Glomerular endothelial cell (primary cell): Measurements from ENCODE around the genes SP9 and LNPK.

- RAMPAGE, long total RNA: no peak
These were observed 75.9 kb upstream of the MAP3K20 start for GRCh38 chr2:172999739-173000056.

DNA sequence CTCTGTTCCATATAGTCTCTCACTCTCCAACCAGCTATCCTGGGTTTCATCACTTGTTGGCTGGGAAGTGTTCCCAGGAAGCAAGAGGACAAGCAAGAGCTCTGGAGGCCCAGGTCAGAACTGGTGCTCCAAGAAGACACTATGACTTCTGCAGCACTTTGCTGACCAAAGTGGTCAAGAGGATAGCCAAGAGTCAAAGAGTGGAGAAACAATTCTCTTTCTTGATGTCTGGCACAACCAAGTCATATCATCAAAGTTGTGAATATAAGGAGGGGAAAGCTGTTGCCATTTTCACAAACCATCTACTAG, 17.4 kb upstream of the MAP3K20 start:
- RAMPAGE, long total RNA: no peak

- RAMPAGE, long total RNA: no peak
These were observed 11.5 kb downstream of the MAP3K20 start for GRCh38 chr2:173087061-173087692.

DNA sequence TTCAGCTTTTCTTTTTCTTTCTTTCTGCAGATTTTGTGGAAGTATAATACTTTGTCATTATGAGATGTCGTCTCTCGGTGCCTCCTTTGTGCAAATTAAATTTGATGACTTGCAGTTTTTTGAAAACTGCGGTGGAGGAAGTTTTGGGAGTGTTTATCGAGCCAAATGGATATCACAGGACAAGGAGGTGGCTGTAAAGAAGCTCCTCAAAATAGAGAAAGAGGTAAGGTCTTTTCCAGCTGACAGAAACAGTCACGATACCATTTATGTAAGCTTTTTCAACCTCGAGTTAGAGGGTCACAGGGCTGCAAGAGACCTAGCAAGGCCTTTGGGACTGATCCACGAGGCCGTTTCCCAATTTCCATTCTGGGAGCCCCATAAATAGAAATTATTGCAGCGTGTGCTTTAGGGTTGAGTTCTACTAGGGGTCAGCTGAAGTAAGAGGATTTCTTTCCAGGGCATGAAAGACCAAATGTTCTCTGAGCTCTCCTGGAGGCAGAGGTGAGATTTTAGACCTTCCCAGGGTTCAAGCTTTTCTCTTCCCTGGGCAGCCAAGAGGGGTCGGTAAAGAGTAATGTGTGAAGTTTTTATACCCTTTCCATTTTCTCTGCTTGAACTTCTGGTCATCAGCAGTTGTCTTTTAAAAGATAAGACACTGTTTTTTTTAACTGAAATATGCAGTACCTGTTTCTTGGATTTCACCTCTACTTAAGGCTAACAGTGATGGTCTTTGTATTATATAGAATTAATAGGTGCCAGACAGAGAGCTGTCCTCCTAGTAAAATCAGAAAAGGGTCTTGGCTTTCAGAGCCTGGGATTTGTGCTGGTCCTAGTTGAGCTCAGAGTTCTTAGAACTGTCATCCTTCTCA, 15.6 kb downstream of the MAP3K20 start:
- RAMPAGE, long total RNA: no peak

- RAMPAGE, long total RNA: no peak
These were observed 29.3 kb downstream of the MAP3K20 start for GRCh38 chr2:173104841-173105492.

DNA sequence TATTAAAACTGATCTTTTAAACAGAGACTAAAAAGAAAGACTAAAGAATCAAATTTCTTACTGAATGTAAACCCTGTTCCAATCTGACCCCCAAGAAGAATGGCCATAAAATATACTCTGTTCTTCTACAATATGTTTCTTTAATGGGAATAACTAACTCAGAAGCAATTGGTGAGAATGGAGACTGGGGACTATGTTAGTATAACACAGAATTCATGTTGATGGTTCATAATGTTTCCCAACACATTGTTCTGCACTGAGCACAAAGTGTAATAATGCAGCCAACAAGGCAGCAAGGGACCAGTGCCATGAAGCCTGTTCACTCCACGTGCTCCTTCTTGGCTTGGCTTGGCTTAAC, 129.6 kb downstream of the MAP3K20 start:
- RAMPAGE, long total RNA: no peak

GRCh38 chr2:173794128-173794468, 171.1 kb downstream of the SP3 start:
- RAMPAGE, long total RNA: no peak

DNA sequence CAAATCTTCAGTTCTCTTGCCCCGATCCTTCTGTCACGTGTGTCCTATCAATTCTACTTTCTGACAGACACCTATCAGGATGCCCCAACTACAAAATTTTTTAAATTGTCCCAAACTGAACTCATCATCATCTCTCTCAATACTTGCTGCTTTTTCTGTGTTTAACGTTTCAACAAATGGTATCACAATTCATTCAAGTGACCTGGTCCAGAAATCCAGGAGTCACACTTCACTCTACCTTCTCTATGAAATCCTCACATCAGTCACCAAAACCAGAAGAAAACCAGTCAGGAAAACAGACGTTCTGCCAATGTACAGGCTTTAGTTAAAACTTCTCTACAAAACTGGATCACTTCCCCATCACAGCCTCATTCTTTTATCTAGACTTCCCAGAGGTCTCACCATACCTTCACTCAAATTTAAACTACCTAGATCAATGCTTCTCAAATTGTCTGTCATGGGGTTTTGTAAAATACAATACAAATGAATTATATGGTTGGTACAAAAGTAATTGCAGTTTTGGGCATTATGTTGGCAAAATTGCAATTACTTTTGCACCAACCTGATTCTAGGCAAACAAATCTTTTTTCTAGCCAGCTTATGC, 26.7 kb downstream of the OLA1 start:
- RAMPAGE, long total RNA: no peak

DNA sequence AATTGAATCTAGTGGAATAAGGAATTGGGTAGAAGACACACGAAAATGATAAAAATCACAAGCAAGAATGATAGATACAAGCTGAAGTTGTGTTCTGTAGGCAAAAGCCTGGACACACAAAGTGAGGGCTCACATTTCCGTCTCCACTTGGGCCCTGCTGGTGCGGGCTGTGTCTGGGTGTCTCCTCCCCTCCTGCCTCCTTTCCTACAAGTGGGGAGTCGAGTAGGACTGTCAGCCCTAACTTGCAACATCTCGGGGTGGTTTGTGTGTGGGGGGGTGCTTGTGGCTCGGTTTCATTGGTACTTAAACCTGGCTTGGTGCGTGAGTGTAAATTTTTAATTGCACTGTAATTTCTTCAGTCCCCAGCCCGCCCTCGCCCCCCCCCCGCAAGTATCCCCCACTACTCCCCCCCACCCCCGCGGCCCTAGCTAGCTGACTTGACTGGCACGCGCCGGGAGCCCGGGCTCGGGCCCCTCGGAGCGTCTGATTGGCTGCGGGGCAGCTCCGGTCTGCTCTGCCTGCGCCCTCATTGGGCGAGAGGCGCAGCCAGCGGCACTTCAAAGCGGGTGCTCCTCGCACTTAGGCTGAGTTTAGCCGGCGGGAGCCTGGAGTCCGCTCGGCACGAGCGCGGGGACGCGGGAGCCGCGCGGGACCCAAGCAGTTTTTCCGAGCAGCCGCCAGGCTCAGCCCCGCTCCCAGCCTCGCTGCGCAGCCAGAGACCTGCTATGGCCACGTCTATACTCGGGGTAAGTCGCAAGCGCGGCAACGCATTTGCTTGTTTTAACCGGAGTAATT, at the start of gene SP9:
Gene SP9, plus strand, starts transcription at position 587 of the 795 bp plus-strand sequence.
- RAMPAGE, long total RNA: no peak

DNA sequence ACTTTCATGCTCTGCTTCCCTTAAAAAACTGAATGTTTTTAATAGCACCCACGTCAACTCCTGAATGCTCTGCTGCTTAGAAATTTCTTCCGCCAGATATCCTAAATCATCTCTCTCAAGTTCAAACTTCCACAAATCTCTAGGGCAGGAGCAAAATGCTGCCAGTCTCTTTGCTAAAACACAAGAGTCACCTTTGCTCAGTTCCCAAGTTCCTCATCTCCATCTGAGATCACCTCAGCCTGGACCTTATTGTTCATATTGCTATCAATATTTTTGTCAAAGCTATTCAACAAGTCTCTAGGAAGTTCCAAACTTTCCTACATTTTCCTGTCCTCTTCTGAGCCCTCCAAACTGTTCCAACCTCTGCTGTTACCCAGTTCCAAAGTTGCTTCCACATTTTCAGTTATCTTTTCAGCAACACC, 30.3 kb downstream of the SP9 start:
- RAMPAGE, long total RNA: no peak

GRCh38 chr2:174569496-174569955, 28.1 kb downstream of the WIPF1 start:
- RAMPAGE, long total RNA: no peak

GRCh38 chr2:174753111-174753770, 11.0 kb downstream of the CHRNA1 start:
- RAMPAGE, long total RNA: no peak

DNA sequence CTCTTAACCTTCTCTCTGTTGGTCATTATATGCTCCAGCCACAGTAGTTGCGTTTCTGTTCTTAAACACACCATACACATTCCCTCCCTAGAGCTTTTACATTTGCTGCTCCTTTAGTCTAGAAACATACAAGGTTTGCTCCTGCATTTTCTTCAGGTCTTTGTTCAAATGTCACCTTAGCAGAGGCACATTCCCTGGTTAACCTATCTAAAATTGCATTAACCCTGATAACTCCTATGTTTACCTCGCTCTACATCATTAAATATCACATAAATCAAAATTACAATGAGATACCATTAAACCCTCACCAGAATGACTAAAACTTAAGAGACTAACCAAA, 40.4 kb downstream of the ATF2 start:
- RAMPAGE, long total RNA: no peak

GRCh38 chr2:175178030-175178973, 3.2 kb downstream of the ATP5MC3 start:
- RAMPAGE, long total RNA: no peak

GRCh38 chr2:176002137-176002590, at the start of gene LNPK:
Gene LNPK, minus strand, starts transcription at chr2:176002267.
- RAMPAGE, long total RNA: start-site peak on the minus strand at chr2:176002253-176002290, 48 and 78 reads in 2 replicates

GRCh38 chr2:176053775-176054227, 30.0 kb downstream of the EVX2 start:
- RAMPAGE, long total RNA: no peak

DNA sequence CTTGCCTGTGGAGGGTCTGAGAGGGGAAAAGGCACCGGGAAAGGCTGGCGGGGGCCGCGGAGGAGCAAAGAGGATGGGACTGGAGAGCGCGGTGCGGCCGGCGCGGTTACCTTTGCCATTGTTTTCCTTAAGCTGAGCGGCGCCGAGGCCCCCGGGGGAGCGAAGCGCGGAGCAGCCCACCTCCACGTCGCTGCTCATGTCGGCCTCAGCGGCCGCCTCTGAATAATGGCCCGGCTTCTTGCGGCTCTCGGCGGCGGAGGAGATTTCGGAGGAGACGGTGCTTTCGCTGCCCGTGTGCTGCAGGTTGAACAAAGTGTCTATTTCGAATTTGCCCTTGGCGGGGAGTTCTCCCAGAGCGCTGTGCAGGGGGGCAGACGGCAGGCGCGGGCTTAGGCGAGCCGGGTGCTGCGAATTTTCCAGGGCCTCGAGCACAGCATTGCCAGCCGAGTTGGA, 496 bp downstream of the EVX2 start:
- RAMPAGE, long total RNA: no peak

DNA sequence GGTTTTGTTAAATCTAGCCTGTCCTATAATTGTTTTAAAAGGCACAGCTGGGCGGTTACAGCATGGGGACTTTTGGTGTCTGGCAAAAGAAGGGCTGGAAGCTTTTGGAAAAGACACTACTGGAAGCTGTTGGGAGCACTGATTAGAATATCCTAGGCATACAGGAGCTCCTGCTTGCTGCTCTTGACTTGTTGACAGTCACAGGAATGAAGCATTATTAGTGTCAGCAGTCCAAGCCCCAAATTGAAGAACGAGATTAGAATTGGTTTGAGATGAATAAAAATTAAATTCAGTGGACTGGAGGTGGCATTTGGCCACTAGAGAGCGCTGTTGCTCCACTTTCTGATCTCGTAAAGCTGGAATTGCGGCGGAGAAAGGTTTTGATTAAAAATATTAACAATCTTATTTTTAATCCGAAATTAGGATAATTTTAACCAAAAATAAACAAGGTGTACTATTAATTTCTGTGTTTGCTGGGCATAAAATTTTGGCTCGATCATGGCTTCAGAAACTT, 2.6 kb upstream of the HOXD8 start:
- RAMPAGE, long total RNA: no peak

- RAMPAGE, long total RNA: no peak
These were observed 1.3 kb downstream of the HOXD8 start for GRCh38 chr2:176130866-176131131.

DNA sequence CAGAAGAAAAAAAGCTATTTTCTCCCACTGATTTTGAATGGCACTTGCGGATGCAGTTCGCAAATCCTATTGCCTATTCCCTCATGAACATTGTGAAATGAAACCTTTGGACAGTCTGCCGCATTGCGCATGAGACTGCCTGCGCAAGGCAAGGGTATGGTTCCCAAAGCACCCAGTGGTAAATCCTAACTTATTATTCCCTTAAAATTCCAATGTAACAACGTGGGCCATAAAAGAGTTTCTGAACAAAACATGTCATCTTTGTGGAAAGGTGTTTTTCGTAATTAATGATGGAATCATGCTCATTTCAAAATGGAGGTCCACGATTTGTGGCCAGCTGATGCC, 8.4 kb downstream of the HOXD8 start:
- RAMPAGE, long total RNA: no peak